Hair follicle dermal papilla cell (primary cell): ENCODE data around the gene IL15.

GRCh38 chr4:141131726-141132064, 1.6 kb downstream of the RNF150 start:
- CAGE, long polyA plus RNA, result no peak

DNA sequence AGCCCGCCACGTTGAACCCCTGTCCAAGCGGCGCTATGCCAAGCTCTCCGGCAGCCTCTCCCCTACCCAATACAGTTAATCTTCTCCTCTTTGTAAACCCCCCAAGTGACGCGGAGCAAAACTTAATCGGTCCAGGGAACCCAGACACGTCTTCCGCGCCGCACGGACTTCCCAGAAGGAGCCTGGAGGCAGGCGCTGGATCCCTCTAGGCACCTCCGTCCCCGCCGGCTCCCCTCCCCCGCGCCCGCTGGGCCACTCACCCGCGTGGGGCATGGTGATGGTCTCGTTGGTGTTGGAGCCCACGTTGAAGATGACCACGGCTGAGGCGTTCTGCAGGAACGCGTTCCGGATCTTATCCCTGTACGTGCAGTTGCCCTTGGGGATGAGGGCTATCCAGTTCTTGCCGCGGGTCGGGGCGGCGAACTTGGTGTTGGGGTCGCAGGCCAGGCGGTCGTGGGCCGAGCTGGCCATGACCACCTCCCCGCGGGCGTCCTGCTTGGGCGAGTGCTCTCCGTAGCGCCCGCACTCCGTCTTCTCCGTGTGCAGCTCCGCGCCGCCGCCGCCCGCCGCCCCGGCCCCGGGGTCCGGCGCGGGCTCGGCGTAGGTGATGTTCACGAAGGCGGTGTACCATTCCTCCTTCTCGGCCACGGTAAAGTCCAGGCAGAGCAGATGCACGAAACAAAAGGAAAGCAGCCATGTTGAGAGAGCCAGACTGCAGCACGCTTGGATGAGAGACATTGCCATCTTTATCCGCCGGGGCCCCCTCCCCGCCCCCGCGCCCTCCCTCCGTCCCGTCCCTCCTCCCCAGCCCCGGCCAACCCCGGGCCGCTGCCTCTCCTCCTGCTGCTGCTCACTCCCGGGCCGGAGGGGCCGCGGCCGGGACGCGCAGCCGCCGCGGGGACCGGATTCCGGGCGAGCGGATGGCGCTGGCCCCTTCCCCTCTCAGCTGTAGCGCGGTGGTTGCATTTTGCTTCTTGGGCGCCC, 912 bp downstream of the RNF150 start:
- CAGE, long polyA plus RNA, result no peak

GRCh38 chr4:141635913-141636702, at the start of gene IL15:
Gene IL15, plus strand, starts transcription at chr4:141636583.
- CAGE, long polyA plus RNA, result no peak

GRCh38 chr4:142132534-142133475, 496.4 kb downstream of the IL15 start:
- CAGE, long polyA plus RNA, result no peak

- CAGE, long polyA plus RNA, result no peak
These were observed 560.1 kb downstream of the IL15 start for GRCh38 chr4:142196335-142197050.

GRCh38 chr4:142305644-142306222, 540.4 kb downstream of the INPP4B start:
- CAGE, long polyA plus RNA, result no peak

DNA sequence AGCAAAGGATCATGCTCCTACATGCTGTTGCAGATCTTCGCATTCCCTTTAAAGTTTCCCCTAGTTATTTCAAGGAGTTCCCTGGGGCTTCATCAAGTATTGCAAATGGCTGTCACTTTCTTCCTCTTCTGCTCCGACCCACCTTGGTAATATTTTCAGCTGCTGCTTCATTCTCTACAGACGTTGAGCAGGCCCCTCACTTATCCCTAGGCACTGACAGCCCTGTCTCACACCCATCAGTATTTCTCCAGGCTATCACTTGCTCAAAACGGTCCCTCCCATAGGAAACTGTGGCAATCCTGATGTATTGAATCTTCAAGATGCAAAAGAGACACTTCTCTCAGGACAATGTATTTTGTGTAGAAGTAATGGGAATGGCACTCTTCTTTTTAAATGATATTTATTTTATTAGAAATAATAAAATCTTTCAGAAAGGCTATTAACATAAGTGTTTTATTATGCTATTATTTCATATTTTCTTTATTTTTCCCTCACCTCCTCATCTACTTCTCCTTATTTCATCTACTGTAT, 465.8 kb downstream of the INPP4B start:
- CAGE, long polyA plus RNA, result no peak

- CAGE, long polyA plus RNA, result no peak
These were observed 200.7 kb downstream of the INPP4B start for GRCh38 chr4:142645222-142645974.

GRCh38 chr4:143344834-143345194, 8.1 kb downstream of the GAB1 start:
- CAGE, long polyA plus RNA, result no peak

DNA sequence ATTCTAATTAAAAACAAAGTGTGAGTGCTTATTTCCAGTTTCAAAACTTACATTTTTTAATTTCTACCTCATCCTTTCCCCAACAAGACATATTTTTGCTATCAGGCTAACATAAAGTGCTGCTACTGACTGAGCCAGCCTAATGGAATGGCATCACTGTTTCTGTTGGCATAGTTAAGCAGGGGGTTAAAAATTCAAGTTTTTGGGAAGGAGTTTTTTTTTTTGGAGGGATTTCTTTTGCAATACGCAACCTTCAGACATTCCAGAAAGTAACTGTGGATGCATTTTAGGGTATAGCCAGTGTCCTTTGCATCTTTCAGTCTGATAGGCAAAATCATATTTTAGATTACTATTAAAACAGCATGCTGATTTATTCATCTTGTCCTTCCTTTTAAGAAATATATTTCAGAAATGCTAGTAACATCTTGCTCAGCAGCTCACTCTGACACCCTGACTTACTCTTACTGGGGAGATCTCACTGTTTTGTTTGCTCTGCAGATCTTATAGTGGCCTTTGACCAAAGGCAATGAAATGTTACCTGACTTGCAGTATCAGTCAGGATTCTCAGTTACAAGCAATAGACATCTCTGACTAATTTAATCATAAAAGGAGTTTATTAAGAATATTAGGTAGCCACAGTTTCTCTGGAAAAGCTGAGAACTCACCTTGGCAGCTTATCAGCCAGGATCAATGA, 24.4 kb downstream of the GAB1 start:
- CAGE, long polyA plus RNA, result no peak

DNA sequence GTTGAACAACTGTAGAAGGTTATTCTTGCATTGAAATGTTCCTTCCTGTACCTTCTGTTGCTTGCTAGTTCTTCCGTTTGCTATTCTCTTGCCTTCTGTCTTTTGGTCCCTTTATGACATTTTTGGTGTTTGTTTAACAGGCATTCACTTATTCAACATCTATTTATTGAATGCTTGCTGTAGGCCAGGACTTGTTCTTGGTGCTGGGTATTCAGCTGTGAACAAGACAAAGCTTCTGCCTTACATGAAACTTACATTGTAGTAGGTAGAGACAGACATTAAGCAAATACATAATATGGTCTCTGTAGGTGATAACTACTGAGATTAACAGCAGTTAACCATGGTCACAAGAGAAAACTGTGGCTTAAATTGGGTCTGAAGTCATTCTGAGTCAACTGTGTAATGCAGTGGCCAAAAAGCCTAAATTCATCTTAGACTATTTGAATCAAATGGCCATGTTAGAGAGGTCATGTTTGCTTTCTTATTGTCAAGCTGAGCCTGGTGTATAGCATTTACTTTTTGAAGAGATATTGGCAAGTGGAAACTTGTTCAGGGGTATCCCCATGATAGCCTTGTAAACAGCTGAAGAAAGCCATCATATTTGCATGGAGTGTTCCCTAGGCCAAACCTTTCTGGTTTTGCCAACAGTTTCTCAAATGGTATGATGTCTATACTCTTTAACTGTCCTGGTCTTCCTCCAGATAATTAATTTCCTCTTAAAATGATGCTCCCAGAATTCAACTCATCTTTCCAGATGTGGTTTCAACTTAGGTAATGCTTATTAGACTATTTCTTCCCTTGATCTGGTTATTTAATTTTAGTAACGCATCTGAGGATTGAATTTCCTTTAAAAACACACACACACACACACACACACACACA, 35.8 kb downstream of the GAB1 start:
- CAGE, long polyA plus RNA, result no peak

- CAGE, long polyA plus RNA, result no peak
These were observed 41.0 kb downstream of the GAB1 start for GRCh38 chr4:143377476-143378258.

- CAGE, long polyA plus RNA, result no peak
These were observed 59.2 kb downstream of the GAB1 start for GRCh38 chr4:143395544-143396576.

GRCh38 chr4:143557680-143557879, 44.1 kb downstream of the SMARCA5 start:
- CAGE, long polyA plus RNA, result no peak

DNA sequence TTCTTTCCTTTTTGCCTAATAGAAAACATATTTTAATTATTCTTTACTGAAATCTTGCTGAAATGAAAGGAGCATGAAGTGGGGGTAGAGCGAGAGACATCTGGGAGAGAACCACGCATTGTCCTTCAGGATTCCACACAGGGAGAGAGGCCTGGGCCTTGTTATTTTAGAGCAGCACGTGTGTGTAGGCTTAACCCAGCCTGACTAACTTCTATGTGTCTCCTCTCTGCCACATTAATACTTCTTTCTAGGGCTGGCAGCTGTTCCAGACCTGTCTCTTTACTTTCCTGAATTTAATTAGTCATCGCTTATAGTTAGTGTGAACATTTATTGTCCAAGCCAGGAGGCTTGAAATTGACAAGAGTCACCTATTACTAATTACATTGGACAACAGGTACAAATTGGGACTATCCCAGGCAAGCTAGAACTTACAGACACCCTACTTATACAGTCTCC, 51.3 kb downstream of the SMAD1 start:
- CAGE, long polyA plus RNA, result no peak

DNA sequence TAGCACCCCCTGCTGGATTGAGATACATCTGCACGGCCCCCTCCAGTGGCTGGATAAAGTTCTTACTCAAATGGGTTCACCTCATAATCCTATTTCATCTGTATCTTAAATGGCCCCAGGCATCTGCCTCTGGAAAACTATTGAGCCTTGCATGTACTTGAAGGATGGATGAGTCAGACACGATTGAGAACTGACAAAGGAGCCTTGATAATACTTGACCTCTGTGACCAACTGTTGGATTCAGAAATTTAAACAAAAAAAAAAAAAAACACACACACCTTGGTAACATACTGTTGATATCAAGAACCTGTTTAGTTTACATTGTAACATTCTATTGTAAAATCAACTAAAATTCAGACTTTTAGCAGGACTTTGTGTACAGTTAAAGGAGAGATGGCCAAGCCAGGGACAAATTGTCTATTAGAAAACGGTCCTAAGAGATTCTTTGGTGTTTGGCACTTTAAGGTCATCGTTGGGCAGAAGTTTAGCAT, 61.3 kb upstream of the MMAA start:
- CAGE, long polyA plus RNA, result no peak

DNA sequence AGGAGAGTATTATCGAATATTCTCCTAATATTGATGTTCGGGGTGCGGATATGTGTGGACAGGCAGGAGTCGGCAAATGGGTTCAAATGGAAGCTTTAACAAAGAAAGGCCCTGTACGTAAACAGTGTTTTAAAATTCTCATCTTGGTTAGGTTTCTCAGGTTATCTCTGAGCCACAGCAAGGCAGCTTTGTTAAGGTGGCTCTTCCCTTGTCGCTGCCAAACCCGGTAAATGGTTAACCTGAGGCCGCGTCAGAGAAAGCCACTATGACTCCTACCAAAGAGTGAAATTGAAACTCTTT, 302 bp downstream of the MMAA start:
- CAGE, long polyA plus RNA, result no peak

- CAGE, long polyA plus RNA, result no peak
These were observed 26.7 kb downstream of the MMAA start for GRCh38 chr4:145645924-145646334.

DNA sequence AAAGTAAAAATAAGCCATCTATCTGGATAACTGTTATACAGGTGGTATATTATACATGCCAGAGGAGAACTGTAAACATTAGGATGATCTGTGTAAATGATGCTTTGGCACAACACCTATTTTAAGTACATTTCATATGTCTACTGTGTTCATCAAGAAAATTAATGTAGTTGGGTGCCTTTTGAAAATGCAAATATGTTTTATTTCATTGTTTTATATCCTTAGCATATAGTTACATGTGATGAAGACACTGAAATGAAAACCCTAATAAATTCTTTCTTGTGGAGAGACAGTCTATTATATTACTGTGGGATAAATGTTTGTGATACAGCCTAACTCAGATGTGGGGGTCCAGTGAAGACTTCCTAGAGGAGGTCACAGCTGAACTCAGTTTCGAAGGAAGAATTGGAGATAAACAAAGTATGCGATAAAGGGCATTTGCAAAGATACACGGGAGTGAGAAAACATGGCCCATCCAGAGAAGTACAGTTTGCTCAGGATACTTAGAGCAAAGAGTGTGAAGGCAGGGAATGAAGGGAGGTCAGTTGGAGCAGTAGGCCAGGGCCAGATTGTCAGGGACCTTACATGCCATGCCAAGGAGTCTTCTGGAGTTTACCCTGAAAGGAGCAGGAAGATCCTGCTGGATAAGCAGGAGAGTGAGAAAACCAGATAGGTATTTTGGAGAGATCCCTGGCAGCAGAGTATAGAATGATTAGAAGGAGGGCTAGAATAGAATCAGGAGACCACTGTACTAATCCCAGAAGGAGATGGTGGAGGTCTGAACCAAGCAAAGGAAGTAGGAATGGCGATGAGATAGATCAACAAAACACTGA, 27.4 kb downstream of the MMAA start:
- CAGE, long polyA plus RNA, result no peak

- CAGE, long polyA plus RNA, result no peak
These were observed 56.4 kb downstream of the C4orf51 start for GRCh38 chr4:145736292-145736853.